Left ventricle myocardium (tissue), 1 donor: ENCODE measurements around the genes RUVBL2 and CGB8.

- PRO-cap: bidirectional peak, plus-strand start at chr19:48716954, minus-strand start at chr19:48716745
Measured at GRCh38 chr19:48716527-48717409, 2.8 kb downstream of the MAMSTR start.

DNA sequence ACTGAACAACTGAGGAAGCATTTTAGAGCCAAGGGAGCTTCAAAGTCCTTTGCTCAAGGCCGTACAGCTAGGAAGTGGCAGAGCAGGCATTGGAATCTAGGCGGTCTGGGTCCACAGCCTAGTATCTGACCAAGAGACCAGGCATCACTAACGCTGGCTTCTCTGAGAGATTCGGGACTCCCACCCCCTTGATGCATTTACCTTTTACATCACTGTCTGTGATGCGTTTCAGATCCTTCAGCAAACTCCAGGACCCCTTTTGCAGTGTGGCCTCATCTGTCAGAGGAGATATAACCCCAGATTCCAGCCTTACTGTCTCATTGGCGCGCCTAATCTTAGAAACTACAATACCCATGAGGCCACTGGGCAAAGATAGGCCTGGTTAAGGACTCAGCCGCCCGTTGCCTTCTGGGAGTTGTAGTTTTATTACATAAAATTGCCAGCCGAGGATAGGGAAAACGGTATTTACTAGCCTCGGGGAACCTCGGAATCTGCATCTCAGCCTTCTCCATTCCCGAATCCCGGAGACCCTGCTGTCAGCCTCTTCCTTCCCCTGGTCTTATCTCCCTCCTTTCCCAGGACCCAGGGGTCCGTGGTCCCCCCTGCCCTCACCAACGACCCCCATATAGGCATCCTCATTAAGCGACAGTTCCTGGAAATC lies 1.6 kb downstream of the IZUMO1 start:
- PRO-cap: no peak

DNA sequence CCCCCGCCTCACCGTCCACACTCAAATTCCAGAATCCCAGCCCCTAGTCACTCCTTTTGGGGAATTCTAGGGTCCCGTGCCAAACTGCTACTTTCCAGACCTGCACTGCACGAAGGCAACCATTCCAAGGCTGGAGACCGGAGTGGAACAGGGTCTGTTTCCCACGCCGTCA lies 670 bp upstream of the FUT1 start:
- PRO-cap: no peak

DNA sequence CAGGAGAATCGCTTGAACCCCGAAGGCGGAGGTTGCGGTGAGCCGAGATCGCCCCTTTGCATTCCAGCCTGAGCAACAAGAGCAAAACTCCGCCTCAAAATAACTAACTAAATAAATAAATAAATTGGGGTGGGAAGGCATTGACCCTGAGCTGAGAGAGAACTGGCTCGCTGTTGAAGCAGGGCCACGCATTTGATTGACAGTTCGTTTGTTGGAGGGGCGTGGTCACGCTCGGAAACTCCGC lies 276 bp upstream of the PPP1R15A start:
- PRO-cap: no peak

- PRO-cap: no peak
Measured at GRCh38 chr19:48953822-48954375, 776 bp upstream of the BAX start.

DNA sequence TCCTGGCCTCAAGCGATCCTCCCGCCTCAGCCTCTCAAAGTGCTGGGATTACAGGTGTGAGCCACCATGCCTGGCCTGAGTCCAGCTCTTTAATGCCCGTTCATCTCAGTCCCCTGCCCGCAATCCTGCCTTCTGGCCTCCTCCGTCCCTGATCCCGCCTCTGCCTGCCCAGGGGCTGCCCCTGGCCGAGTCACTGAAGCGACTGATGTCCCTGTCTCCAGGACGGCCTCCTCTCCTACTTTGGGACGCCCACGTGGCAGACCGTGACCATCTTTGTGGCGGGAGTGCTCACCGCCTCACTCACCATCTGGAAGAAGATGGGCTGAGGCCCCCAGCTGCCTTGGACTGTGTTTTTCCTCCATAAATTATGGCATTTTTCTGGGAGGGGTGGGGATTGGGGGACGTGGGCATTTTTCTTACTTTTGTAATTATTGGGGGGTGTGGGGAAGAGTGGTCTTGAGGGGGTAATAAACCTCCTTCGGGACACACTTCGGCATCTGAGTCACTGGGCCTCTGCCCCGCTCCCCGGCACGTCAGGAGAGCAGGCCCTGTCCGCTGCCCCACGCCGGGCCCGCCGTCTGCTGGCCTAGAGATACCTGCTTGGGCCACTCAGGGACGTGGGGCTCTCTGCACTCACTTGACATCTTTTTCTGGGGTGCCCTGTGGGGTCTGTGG lies 3.7 kb upstream of the FTL start:
- PRO-cap: no peak

DNA sequence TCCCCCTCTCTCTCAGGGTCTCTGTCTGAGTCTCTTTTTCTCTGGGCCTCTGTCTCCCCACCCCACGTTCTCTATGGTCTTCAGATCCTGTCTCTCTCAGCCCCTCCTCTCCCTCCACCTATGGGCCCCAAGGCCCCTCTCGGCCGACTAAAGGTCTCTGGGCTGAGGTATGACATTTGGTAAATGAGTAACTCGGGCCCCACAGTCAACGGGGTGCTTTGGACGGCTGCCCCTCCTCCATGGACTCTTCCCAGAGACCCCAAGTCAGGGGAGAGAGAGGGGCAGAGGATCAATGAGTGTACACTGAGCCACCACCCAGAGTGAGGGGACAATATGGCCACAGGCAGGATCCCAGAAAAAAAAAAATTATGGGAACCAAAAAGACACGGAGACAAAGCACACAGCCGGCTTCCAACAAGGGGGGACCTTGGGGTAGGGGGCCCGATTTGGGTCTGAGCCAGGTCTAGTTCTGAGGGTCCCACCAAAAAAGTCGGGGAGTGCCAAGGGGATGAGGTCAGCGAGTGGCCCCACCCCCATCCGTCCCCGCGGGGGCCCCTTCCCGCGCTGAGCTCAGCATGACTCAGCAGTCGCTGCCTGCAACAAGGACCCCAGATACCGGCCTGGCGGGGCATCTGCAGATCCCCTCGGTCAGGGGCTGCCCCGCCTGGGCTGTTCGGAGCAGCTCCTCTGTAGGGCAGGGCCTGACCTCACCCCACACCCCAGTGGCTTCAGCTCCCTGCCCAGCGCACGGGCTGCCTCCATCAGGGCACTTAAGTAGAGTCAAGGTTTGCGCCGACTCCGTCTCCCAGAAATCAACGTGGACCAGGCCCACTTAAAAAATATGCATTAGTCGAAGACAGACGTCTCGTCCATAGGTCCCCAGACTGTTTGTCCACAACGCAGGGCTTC lies 1.5 kb upstream of the FTL start:
- PRO-cap: unidirectional peak, plus-strand start at position 583 of the sequence; unidirectional peak, plus-strand start at position 637 of the sequence

DNA sequence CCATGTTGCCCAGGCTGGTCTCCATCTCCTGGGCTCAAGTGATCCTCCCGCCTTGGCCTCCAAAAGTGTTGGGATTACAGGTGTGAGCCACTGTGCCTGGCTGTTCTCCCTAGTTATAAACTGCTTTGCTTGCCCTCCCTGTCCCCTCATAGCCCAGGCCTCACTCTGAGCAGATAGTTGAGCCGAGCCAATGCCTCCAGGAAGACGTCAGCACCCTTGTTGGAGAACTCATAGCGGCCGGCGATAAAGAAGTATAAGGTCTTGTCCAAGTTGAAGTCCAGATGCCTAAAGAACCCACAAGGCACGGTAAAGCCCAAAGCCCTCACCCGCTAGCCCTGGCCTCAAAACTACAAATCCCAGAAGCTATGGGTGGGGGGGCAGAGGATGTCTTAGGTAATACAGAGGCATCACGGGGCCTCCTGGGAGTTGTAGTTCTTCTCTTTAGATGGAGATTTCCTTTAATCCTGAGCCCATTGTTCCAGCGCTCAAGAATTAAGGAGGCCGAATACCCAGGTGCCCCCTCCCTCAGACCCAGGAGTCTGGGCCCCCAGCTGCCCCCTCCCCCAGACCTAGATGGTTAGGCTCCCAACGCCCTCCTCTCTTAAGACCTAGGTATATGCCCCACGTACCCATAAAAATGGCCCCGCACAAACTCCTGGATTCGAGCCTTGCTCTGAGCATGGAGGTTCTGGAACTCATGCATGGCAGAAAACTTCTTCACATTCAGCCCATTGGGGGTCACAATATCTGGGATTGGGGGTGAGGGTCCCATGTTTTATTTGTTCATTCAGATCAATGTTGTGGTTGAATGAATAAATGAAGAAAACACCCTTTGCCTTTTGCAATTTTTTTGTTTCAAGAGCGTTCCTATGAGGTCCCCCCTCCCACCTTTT lies 10.8 kb downstream of the GYS1 start:
- PRO-cap: no peak

DNA sequence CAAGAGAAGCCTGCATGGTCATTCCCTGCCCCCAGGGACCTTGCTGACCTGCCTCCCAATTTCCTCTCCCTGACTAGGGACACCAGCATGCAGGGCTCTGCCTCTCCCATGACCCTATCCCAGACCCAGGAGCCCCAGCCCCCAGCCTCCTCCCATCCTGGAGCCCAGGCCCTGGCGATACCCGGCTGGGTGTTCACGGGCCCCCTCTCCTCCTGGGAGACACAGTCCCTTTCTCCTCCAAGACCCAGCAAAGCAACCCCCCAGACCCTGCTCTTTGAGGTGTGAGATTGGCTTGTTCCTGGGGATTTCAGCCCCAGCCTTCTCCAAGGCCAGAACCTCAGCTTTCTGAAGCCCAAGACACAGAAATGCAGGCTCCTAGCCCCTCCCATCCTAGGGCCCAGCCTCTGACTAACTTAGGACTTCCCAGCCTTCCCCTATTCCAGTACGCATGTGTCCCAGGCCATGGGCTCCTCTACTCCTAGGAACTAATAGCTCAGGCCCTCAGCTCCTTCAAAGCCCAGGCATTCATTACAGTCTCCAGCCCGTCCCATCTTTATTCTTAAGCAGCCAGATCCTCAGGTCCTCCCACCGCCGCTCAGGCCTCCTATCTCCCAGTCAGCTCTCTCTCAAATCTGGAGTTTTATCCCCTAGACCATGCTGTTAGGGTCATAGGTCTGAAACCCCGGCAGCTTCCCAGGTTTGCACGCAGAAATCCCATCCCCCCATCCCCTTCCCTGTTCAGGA lies 976 bp downstream of the GYS1 start:
- PRO-cap: bidirectional peak, plus-strand start at position 442 of the sequence, minus-strand start at position 347 of the sequence

GRCh38 chr19:48993432-48994009 lies at the start of gene RUVBL2:
RUVBL2 (plus strand) TSS chr19:48993887.
- PRO-cap: bidirectional peak, plus-strand start at chr19:48993584, minus-strand start at chr19:48993309; bidirectional peak, plus-strand start at chr19:48993898, minus-strand start at chr19:48993751

DNA sequence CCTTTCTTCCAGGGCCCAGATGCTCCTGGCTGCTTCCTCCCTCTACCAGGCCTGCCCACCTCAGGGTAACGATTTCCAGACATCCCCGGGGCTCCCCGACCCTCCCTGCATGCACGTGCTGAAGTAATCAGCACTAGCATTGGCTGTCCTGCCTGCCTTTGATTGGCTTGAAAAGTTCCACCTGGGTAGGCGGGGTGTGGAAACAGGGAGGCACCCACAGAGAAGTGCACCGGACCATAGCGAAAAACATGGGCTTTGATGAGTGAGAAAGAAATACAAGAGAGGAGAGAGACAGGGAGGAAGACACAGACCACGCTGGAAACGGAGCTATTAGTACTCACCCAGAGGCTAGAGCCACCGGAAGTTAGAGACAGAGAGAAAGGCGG lies 529 bp upstream of the ENSG00000268655 start:
- PRO-cap: no peak

DNA sequence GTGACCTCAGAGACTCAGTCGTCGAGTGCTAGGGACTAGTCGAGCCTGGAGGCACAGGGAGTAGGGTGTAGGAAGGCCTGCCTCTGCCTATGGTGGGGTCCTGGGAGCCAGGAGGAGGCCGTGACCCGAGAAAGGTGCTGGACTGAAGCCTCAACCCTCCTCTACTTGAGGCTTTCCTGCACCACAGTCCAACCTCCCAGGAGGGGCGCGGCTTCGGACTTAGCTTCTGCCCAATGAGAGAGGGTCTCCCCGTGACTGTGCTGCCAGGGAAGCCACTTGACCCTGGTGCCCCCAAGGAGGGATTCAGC lies at the start of gene CGB8:
Gene CGB8, minus strand, starts transcription at position 149 of the 308 bp plus-strand sequence.
- PRO-cap: no peak

DNA sequence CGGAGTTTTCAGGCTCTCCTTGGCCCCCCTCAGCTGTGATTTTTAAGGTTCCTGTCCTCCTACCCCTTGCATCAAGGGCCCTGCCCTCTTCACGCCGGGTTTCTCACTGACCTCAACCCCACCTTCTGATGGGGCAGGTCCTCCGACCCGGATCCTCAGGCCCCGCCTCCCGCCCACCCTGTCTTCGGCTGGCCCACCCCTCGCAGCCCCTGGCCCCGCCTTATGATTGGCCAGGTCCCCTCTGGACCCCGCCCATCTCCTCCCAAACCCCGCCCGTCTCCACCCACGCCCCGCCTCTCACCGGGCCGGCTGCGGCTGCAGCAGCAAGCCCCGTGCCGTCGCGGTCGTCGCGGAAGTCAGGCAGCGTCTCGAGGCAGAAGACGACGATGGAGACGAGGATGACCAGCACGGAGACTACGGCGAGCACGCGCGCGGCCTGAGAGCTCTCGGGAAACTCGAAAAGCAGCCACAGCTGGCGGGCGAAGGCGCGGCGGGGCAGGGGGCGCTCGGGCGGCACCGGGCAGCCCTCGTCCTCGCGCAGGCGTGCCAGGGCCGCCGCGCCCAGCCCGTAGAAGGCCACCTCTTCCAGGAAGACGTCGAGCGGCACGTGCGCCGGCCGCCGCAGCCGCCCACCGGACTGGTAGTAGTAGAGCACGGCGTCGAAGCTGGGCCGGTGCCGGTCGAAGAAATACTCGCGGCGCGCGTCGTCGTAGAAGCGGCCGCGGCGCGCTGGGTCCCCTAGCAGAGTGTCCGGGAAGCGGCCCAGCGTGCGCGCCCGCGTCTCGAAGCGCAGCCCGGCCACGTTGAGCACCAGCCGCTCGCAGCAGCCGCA lies 553 bp downstream of the KCNA7 start:
- PRO-cap: no peak

GRCh38 chr19:49132845-49133320 lies 13.5 kb downstream of the PPFIA3 start:
- PRO-cap: no peak

- PRO-cap: no peak
Measured at GRCh38 chr19:49200920-49201579, 43.5 kb downstream of the TRPM4 start.

DNA sequence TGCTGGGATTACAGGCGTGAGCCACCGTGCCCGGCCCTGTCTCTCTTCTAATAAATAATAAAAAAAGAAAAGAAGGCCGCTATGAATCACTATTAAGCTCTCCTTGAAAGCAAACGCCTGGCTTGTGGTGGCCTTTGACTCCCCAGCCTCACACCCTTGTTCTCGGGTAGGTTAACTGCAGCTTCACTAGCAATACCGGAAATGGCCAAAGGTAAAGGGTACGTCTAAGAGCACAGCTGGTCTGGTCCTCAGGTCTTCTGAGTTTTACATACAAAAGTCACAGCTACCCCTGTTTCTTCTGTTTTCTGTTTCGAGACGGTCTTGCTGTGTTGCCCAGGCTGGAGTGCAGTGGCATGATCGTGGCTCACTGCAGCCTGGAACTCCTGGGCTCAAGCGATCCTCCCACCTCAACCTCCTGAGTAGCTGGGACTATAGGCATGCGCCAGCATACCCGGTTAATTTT lies 67.9 kb downstream of the TRPM4 start:
- PRO-cap: no peak

DNA sequence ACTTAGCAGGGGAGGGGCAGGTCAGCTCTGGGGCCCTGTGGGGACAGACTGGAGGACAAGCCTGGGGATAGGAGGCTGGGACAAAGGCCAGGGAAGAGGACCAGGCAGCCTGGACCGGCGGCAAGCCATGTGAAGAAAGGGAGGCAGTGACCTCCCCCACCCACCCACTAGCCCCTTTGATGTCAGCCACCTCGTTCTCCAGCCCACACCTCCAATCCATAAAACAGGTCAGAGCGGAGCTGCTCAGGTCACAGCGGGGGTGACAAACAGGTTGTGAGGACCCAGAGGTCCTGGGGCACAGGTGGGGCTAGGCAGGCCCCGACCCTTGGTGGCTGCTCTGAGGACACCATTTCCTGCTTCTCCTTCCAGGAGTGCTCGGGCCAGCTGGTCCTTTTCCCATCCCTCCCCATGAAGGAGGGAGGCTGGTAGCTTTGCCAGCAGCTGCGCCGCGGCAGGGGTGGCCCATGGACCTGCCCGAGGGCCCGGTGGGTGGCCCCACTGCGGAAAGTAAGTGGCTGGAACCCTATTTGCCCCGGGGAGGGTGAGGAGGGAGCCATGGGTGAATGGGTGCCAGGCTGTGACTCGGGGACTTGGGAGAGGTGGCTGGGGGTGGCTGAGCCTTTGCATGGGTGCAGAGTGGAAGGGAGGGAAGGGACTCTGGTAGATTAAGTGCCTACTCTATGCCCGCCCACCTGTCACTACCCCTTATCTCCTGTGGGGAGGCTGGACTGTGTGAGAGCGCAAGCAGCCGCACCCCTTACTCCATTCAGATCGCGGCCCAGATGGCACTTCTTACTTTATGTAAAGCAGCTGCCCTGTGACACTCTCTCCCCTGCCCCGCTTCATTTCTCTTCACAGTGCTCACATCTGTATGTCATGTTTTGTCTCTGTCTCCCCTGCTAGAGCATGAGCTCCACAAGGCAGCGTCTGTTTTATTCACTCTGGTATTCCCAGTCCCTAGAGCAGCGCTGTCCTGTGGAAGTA lies 2.7 kb downstream of the KASH5 start:
- PRO-cap: no peak

- PRO-cap: no peak
Measured at GRCh38 chr19:49399842-49400407, 11.9 kb downstream of the KASH5 start.

- PRO-cap: no peak
Measured at GRCh38 chr19:49469979-49470837, 3.8 kb upstream of the FLT3LG start.

GRCh38 chr19:49567687-49568534 lies 12.4 kb downstream of the NOSIP start:
- PRO-cap: no peak